Jejunum (tissue), 1 donor: ENCODE data around the genes JADE2, DDX46 and LECT2.

- PRO-cap, result no peak
These were observed 18.4 kb downstream of the SKP1 start for GRCh38 chr5:134158322-134158825.

DNA sequence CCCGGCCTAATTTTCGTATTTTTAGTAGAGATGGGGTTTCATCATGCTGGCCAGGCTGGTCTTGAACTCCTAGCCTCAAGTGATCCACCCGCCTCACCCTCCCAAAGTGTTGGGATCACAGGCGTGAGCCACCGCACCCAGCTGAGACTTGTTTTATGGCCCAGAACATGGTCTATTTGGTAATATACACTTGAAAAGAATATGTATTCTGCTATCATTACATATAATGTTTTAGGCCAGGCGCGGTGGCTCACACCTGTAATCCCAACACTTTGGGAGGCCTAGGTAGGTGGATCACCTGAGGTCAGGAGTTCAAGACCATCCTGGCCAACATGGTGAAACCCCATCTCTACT is 16.9 kb downstream of the SKP1 start:
- PRO-cap, result no peak

- PRO-cap, result no peak
These were observed 21.3 kb downstream of the PPP2CA start for GRCh38 chr5:134204603-134204986.

GRCh38 chr5:134226302-134226886 is 521 bp upstream of the PPP2CA start:
- PRO-cap, result bidirectional peak, plus-strand start at chr5:134226410, minus-strand start at chr5:134226048; bidirectional peak, plus-strand start at chr5:134226728, minus-strand start at chr5:134226645

DNA sequence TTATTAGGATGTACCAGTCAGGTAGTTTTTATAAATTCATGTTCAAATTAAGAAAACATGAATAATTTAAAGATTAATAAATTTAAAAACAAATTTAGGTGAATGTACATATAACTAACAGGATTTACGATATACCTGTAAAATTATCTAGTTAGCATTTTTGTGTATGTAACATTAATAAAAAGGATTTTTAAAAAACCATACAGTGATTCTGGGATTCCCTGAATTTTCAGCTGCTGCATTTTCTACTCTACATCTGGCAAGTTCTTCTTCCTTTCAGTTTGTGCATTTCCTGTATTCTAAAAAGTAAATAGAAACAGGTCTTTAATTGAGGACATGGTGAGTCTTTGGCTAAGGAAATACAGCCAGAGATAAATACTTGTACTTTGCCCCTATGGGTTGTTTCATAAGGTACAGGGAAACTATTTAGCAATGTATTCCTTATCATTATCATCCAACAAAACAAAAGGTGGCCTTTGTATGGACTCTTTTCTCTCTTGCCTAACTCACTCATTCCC is 67.5 kb downstream of the CDKL3 start:
- PRO-cap, result no peak

GRCh38 chr5:134376459-134376961 is 5.1 kb downstream of the UBE2B start:
- PRO-cap, result no peak

DNA sequence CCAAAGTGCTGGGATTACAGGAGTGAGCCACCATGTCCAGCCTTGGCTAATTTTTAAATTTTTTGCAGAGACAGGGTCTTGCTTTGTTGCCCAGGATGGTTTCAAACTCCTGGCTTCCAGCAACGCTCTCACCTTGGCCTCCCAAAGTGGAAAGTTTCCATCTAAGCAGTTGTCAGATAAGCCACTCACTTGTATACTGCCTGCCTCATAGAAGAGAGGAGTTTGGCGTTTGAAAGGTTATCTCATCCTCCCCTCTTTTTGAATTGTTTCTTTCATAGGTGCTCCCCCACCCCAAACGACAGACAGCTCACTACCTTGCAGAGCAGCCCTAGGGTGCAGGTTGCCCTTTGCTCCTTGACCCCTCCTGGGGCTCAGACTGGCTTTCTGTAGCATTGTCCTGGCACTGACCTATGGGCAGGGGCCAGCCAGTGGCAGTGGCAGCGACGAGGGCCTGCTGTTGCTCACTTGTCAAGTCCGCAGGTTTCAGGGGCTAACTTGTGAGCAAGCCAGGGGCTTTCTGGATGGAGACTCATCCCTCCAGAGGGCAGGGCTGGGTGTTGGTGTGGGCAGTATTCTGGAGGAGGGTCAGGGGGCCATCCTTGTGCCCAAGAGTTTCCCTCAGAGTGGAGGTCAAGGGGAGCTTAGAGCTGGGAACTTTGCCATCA is 53.2 kb upstream of the CDKN2AIPNL start:
- PRO-cap, result no peak

DNA sequence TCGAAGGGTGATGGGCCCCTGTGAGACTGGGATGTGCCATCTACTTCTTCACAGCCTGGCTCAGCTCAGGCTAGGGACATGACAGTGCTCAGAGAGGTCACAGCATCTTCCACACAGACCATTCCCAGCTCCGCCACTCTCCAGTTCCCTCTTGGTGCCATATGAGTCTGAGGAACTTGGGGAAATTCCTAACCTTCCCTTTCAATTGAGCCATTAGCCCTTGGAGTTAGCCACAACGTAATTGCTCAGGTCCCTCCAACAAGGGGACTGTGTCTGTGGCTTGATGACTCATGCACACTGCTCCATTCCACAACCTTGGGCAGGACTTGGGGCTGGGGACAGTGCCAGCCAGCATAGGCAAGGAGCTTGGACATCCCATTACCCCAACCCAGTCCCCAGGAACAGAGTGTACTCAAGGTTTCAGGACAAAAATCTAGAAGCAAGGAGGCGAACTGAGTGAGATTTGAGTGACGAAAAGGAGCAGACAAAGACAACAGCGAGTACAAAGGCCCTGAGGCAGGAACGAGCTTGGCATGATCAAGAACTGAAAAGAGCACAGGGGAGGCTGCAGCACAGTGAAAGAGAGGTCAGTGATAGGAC is 16.2 kb upstream of the JADE2 start:
- PRO-cap, result no peak

DNA sequence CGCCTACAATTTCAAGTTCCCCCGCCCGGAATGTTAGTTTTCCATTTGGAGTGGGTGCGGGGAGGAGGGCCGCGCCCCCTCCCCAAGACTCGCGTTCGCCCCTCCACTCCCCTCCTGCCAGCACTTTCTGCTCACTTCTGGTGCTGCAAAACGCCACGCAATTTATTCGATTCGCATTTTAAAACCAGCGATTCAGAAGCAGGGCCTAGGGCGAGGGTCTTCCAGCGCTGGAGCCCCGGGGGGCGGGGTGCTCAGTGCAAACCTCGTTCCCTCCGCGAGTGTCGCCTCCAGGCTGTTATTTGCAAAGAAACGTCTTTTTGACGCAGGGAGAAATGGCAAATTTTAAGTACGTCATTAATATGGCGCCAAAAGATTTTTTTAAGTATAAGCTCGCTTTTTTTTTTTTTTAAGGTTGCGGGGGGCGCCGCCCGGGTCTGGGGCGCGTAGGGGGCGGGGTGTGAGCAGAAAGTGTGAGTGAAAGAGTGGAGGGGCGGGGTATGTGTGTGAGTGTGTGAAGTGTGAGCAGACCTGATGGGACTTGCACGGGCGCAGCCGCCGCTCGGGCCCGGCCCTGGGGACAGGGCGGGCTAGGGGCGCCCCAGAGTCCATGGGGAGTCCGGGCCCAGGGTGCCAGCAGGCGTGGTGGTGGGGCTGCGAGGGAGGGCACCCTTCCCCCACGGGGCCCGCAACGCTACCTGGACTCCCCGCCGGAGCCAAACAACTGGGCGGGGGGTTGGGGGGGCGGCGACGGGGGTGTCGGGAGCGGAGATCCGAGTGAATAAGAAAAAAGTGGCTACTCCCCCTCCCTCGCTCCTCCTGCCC is 488 bp upstream of the JADE2 start:
- PRO-cap, result bidirectional peak, plus-strand start at position 123 of the sequence, minus-strand start outside the sequence; bidirectional peak, plus-strand start at position 525 of the sequence, minus-strand start at position 581 of the sequence; bidirectional peak, plus-strand start outside the sequence, minus-strand start at position 719 of the sequence

DNA sequence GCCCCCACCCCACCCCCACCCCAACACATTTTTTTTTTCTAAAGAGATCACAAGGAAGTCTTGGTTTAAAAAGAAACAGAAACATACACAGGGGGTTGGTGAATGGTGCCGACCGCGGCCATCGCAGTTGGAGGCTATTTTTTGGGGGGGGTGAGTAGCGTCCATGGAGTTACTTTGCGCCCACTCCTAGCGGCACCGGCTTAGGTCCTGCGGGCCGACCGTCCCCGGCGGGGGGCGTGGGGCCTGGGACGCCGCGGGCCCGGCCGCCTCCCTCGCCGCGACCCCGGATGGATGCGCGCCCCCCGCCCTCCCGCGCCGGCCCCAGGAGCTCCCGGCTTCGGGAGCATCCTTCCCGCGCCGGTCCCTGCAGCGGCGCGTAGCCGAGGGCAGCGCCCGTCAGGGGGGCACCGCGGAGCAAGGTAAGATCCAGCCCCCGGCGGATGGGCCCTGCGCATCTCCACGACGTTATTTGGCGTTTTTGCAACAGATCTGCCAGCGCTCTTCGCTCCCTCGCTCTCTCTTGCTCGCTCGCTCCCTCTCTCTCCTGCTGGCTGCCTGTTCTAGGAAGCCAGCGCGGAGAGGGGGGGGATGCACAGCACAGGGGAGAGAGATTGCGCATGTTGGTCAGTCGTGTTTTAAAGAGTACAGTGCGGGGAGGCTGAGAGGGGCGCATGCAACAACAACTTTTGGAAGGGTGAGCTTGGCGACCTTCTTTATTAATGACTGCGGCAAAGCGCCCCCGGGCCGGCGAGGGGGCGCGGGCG is at the start of gene JADE2:
TSS of gene JADE2 (plus strand) at position 78 of the 764 bp plus-strand sequence.
- PRO-cap, result bidirectional peak, plus-strand start at position 90 of the sequence, minus-strand start outside the sequence; bidirectional peak, plus-strand start at position 571 of the sequence, minus-strand start at position 539 of the sequence

DNA sequence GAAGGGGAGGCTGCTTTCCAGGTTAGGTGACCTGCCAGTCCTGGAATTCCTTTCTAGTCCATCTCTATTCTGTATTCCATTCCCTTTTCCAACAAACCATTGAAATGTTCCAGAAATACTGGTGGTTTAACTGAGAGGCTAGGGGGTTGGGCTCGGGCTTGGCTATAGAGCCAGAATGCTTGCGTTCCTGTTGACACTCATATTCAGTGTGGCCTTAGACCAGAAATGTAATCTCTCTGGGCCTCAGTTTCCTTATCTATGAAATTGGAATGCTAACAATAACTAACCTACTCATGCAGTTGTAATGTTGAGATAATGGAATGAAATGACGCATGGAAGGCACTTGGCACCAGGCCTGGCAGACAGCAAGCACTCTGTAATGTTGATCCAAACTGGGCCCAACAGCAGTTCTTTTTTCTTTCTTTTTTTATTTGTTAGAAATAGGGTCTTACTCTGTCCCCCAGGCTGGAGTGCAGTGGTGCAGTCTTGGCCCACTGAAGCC is 26.8 kb downstream of the JADE2 start:
- PRO-cap, result no peak

DNA sequence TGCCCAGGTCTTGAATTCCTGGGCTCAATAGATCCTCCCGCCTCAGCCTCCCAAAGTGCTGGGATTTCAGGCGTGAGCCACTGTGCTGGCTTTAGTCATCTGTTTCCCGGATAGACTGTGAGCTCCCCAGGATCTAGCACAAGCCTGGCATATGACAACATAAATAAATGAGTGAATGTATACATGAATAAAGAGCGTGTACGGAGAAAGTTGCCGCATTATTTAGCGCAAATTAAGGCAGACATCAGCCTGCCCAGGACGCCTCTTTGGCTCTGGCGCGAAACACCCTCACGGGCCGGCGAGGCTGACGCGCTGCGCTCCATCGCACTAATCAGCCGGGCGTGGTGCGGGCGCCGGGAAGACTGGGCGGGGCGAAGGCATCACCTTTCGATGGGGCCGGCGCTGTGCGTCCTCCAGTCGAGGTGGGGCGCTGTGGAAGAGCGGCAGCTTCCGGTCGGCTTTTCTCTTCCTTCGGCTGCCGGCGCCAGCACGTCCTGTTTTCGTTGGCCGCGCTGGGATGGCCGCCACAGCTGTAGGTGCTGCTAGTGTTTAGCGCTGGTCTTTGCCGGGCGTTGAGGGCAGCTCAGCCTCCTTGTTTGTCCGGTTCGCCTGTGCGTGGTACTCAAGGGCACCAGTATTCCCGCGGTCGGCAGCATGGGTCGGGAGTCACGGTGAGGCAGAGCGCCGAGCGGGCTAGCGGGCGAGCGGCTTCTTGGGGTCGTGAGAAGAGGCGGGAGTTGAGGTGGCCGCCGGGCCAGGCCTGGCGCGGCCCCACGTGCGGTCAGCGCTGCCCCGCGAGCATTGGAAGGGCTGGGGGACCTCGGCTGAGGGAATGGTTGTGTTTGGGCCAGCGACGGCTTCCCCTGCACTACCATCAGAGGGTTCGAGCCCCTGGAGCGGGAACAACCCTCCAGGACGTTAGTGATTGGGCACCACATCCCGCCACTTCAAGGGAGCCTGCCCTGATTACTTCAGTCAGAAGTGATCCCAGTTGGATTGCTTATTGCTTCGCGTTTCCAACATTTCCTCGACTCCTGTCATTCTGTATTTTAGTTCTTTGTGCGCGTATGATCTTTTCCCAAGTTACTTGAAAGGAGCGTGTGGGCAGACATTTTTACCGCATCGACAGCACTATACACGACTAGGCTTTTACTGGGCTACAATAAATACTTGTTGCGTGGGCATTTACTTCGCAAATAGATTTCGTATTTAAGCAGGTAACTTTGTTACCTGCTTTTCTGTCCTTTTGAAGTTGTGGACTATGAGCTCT is at the start of gene DDX46:
TSS of gene DDX46 (plus strand) at position 495 of the 1,270 bp plus-strand sequence.
- PRO-cap, result bidirectional peak, plus-strand start at position 497 of the sequence, minus-strand start at position 333 of the sequence

DNA sequence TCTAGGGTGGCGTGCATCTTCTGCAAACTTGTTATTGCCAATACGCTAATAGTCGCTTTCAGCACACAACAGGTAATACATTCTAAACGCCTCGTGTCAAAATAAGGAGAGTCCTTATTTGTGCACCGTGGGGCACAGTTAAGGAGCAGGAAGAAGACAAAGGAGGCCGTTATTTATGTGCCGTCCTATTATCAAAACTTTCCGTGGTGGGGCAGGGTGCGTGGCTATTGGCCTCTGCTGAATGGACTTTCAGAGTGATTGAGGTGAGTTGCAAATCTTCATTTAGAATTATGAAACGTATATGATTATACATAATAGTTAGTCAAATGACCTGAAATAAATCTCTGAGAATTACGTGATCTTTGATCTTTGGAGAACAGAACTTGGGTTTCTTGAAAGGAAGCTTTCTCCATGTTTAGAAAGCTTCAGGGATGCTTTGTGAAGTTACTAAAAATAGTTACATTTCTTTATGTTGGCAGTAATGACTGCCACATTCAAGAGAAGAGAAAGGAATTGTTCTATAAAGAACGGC is 899 bp downstream of the C5orf24 start:
- PRO-cap, result bidirectional peak, plus-strand start at position 199 of the sequence, minus-strand start outside the sequence

- PRO-cap, result no peak
These were observed 8.3 kb downstream of the PCBD2 start for GRCh38 chr5:134913109-134913750.

DNA sequence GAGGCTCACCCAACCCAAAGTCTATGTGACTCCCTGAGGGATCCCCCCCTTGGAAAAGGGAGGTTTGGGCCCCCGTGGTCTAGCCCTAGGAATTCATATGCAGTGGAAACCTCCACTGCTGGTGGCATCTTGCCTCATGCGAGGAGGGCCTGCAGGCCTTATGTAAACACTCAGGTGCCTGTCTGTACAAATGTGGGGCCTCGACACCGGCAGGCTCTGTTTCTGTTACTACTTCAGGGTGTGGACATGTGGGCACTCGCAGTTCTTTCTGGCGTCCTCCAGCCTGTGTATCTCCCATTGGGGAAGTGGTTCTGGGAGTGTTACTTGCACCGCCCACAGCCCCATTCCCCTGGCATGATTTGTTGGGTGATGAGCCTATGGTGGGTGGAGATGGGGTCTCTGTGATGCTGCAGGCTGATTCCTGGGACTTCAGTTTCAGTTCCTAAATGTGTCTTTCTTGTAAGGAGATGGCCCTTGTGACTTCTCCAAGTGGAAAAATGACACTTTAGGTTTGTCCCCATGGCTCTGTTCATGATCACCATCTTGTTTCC is 82.1 kb upstream of the PITX1 start:
- PRO-cap, result no peak

GRCh38 chr5:135153594-135154099 is 119.6 kb upstream of the PITX1 start:
- PRO-cap, result no peak

DNA sequence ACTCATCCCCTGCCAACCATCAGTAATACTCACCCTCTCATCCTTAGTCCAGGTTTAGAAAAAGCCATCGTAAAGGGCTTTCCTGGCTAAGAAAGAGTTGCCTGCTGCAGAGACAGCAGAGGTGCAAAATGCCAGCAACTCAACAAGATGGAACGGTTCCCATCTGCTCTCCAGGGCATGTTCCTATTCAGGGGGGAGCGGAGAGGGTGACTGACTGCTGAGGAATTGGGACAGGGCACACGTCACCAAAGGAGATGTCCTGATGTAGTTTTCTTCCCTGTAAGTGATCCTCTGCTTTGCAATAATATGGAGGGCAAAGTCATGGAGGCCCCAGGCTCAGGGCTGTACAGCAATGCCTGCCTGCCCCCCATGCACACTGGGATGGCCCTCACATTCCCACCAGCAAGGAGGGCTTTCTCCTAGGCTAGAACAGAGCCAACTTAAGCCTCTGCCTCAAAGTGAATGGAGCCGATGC is 24.9 kb downstream of the MACROH2A1 start:
- PRO-cap, result no peak

GRCh38 chr5:135560766-135561220 is 18.0 kb downstream of the CXCL14 start:
- PRO-cap, result no peak

DNA sequence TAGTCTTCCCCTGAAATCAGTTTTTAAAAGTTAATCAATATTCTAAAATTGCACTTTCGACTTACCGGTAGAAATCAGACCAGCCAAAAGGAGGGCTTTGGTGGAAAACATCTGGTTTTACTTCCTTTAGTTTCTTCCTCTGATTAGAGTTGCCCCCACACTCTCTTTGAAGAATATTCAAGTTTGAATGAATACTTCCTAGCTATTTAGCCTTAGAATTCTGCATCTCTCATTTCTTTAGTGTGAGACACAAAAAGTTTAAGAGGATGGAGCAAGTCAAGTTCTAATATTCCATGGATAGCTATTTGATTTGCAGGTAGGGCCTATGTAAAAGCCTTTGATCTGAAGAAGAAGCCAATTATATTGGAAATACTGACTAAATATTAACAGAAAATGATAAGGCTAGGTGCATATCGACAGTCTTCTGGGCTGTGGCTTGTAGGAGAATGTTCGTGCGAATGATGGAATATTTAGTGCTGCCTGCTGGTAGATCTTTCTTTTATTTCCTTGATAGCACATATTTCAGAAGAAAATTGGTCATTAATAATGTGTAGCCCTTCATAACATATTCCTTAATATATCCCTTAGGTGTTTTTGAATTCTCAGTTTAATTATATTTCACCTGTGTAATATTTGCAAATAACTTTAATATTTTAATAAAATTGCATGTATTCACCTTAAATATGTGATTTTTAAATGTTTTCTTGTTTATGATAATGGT is at the start of gene LECT2:
TSS of gene LECT2 (minus strand) at position 261 of the 721 bp plus-strand sequence.
- PRO-cap, result no peak

GRCh38 chr5:136006115-136006657 is 22.6 kb upstream of the TGFBI start:
- PRO-cap, result no peak